Tibial nerve (tissue), 3 donors: ENCODE measurements around a stretch of chr17.

GRCh38 chr17:185656-186202 lies 4.3 kb upstream of the DOC2B start:
- PRO-cap, result no peak
- RAMPAGE, long total RNA, 3 experiments, result no peak in any of the 3 experiments

DNA sequence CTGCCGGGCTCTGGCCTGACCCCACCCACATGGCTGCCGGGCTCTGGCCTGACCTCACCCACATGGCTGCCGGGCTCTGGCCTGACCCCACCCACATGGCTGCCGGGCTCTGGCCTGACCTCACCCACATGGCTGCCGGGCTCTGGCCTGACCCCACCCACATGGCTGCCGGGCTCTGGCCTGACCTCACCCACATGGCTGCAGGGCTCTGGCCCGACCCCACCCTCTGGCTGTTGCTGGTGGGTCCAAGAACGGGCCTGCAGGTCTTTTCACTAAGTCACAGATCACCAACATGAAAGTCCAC lies 34.6 kb upstream of the DOC2B start:
- PRO-cap, result no peak
- RAMPAGE, long total RNA, 3 experiments, result no peak in any of the 3 experiments

- PRO-cap, result no peak
- RAMPAGE, long total RNA, 3 experiments, result no peak in any of the 3 experiments
These were observed 47.7 kb upstream of the DOC2B start for GRCh38 chr17:229040-229725.

DNA sequence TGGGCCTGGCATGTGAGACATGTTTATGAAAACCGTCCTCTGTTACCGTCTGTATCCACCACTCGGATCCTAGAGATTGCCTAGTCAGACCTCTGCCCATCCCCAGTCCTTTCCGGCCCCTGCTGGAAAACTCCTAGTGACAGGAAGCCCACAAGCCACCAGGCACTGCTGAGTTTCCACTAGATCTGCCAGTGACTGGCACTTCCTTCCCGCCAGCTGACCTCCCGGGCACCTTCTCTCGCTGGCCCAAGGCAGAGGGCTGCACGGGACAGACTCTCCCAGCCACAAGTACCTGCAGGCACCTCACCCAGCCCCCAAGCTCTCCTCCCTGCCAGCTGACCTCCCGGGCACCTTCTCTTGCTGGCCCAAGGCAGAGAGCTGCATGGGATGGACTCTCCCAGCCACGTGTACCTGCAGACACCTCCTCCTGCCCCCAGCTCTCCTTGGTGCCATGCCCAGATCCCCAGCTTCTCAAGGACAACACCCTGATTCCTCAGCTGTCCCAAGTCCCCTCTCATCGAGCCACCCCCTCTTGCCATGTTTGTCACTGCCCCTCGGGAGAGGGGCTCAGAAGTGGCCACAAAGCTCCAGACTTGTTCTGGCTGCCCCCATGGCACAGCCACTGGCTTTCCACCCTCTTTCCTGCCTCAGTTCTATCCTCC lies 66.4 kb upstream of the DOC2B start:
- PRO-cap, result no peak
- RAMPAGE, long total RNA, 3 experiments, result start-site peak on the minus strand in 1 of 3 experiments, centred at position 272 of the sequence, 14 reads per replicate

DNA sequence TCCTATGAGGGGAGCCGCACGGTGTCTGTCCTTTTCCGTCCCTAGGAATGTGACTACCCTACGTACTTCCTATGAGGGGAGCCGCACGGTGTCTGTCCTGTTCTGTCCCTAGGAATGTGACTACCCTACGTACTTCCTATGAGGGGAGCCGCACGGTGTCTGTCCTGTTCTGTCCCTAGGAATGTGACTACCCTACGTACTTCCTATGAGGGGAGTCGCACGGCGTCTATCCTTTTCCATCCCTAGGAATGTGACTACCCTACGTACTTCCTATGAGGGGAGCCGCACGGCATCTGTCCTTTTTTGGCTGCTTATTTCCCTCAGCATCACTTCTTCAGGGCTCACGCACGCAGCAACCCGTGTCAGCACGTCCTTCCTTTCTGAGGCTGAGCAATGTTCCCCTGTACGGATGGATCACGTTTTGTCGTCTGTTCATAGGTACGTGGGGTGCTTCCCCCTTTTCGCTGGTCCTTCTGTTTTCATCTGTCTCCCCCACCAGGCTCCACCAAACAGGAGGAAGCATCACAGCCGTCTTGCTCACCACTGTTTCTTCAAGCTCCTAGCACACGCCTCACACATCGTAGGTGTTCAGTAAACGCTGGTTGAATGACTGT lies 76.4 kb upstream of the DOC2B start:
- PRO-cap, result no peak
- RAMPAGE, long total RNA, 3 experiments, result no peak in any of the 3 experiments

- PRO-cap, result no peak
- RAMPAGE, long total RNA, 3 experiments, result no peak in any of the 3 experiments
These were observed 50.6 kb downstream of the RPH3AL start for GRCh38 chr17:301608-302740.

DNA sequence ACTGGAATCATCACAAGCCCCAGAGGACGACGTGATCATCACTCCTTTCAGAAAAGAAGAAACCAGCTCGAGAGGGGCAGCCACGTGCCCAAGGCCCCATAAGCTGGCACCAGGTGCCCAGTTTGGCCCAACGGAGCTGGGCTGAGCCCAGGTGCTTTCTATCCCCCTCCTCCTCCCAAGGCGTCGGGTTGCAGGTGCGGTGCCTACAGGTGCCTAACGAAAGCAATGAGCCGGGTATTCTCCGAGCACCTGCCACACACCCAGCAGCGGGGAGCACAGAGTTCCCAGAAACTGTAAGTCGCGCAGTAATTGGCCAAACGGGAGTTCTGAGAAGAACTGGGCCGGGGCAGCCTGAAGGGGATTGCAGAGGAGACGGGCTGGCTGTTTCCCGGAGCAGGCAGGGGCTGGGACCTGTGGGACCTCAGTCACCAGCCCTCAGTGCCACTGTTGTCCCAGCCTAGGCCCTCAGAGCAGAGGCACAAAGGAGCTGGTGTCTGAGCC lies 13.0 kb downstream of the RPH3AL start:
- PRO-cap, result no peak
- RAMPAGE, long total RNA, 3 experiments, result no peak in any of the 3 experiments

GRCh38 chr17:342995-343609 lies 9.5 kb downstream of the RPH3AL start:
- PRO-cap, result no peak
- RAMPAGE, long total RNA, 3 experiments, result no peak in any of the 3 experiments

GRCh38 chr17:344010-344876 lies 8.4 kb downstream of the RPH3AL start:
- PRO-cap, result no peak
- RAMPAGE, long total RNA, 3 experiments, result no peak in any of the 3 experiments

- PRO-cap, result no peak
- RAMPAGE, long total RNA, 3 experiments, result no peak in any of the 3 experiments
These were observed 24.8 kb upstream of the C17orf97 start for GRCh38 chr17:385258-385717.

GRCh38 chr17:393505-394159 lies 16.5 kb upstream of the C17orf97 start:
- PRO-cap, result no peak
- RAMPAGE, long total RNA, 3 experiments, result no peak in any of the 3 experiments

DNA sequence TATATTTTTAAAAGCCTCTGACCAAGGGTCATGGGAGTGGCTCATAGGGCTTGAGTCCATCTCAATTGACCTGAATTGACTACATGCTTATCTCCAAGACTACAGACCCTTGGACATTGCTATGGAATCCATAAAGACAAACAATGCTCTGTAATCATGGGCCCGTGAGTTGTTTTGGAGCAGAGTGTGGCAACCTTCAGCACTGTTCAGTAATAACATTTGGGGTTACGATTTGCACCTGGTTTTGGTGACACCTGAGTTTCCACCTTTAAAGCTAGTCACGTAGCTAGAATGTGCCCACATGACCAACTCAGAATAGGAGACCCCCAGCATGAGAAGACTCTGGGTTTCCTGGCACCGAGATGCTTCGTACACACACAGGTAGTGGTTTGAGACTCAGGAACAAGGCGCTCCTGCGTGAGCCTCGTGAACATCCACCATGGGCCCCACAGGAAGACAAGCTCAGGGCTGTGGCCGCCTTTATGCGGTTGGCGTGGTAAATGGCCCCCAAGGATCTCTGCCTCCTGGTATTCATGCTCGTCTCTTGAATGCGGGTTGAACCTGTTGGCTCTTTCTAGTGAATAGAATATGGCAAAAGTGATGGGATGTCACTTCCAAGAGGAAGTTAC lies 9.1 kb downstream of the C17orf97 start:
- PRO-cap, result no peak
- RAMPAGE, long total RNA, 3 experiments, result no peak in any of the 3 experiments

DNA sequence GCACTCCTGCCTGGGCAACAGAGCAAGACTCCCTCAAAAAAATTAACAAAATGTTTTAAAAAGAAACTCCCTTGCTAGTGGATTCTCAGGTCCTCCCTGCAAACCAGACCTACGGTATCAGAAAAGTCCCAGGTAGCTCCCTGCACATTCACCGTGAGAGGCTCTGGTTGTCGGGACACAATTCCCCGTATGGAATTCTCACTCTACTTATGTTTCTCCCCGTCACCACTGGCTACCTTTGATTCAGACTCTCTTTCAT lies 13.0 kb downstream of the C17orf97 start:
- PRO-cap, result no peak
- RAMPAGE, long total RNA, 3 experiments, result no peak in any of the 3 experiments

- PRO-cap, result no peak
- RAMPAGE, long total RNA, 3 experiments, result no peak in any of the 3 experiments
These were observed 125.2 kb downstream of the C17orf97 start for GRCh38 chr17:535157-535868.

DNA sequence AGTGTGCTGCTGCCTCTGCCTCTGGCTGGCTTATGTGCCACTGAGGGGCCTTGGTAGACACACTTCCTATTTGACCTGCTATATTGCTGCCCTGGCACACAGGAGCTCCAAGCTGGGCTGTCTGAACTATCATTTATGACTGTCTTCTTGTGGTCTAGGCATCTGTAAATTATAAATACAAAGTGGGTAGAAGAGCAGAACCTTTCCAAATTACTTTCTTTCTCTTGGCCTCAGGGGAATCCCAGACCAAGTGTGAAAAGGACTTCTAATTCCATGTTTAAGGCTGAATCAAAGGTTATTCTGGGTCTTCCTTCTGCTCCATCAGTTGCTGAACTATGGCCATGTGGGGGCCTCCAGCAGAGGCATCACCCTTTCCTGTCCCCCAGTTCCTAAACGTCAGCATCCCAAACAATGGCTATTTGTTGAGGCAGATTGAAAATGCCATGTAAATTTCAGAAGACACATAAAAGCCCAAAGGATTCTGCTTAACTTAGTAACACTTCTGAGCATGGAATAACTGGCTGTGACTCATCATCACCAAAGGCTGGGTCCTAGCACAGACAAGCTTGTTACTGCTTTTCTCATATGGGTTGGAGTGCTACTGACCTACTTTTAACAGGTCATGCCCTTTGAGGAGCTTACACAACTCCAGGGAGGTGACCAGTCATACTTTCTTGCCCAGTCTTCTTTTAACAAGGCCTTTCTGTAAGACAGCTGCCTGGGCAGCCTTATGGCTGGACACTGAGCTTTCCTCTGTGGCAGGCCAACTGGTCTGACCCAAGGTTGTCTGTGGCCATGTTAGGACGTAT lies 149.6 kb downstream of the C17orf97 start:
- PRO-cap, result no peak
- RAMPAGE, long total RNA, 3 experiments, result no peak in any of the 3 experiments

GRCh38 chr17:726049-726636 lies 6.3 kb upstream of the TLCD3A start:
- PRO-cap, result no peak
- RAMPAGE, long total RNA, 3 experiments, result no peak in any of the 3 experiments

DNA sequence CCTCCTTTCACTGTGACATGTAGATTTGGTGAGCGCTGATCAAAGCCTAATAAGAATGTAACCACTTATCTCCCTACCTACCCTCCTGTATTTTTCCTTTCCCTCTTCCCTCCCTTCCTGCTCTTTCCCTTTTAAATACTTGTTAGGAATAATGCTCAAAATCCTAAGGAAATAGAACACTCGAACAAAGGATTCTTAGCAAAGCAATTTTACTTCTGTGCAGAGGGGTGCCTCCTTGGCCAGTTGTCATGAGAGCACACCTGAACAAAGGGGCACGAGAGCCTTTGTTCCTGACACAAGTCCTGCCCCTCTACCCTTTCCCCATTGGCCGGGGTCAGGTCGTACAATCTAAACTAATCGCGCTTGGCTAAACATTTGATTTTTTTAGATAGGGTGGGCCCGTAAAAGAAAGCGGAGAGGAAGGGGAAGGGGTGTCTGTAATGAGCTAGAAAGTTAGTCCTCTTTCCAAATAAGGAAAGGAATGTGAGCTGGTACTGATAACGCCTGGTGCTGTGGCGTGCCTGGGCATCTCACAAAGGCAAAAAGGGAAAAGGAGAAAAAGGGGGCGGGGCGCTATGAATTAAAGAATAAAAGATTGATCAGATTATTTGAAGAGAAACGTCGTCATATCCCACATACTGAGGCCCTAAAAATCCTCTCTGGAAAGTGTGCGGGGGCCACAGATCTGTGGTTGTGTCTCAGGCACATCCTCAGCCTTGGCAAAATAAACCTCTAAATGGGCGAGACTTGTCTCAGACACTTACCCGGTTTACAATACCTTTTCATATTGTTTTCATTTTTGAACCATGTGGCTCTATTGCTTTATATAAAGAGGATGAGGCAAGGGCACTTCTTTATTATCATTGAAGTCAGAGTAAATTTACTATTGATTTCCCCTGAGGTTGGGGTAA lies 4.1 kb upstream of the GEMIN4 start:
- PRO-cap, result no peak
- RAMPAGE, long total RNA, 3 experiments, result no peak in any of the 3 experiments

DNA sequence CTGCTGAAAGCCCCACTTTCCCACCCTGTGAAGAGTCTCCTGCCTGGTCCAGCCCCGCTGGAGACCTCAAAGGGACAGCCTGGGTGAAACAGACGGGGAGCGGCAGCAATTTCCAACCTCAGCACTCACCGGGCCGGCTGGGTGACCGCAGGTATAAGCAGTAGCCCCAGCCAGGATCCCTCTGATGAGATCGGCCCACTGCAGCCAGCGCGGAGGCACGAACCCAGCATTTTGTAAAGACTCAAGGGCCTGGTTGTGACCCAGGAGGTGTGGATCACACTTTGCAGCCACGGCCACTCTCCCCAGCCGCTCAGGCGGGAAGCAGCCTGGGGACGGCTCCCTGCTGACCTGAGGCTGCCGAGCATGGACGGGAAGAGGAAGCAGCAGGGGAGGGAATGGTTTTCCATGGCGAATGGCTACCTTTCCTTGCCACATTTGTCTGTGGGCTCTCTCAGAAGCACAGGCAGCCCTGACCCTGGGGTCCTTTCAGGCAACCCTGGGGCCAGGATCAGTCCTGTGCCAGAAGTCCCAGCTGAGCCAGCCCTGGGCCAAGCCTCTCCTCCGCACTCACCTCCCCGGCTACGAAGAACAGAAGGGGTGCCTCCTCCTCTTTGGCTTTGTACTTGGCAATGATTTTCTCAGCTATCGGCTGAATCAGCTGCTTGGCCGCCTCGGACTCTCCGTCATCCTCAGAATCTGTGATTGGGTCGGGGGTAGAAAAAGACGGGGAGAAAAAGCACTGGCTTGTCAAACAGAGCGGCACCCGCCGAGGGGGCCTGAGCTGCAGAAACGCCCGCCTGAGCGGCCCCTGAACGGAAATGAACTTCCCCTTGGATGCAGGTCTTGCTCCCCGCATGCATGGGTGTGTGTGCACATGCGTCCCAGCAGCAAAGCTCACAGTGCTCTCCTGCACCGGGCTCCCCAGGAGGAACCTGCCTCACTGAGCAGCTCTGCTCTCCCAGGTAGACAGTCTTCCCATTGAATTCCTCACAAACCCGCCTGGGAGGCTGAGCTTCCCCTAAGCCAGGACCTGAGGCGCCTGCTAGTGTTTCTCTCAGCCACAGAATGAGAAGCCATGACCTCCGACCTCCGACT lies 21.3 kb downstream of the MRM3 start:
- PRO-cap, result no peak
- RAMPAGE, long total RNA, 3 experiments, result no peak in any of the 3 experiments

- PRO-cap, result no peak
- RAMPAGE, long total RNA, 3 experiments, result no peak in any of the 3 experiments
These were observed 52.0 kb downstream of the NXN start for GRCh38 chr17:927335-928196.

DNA sequence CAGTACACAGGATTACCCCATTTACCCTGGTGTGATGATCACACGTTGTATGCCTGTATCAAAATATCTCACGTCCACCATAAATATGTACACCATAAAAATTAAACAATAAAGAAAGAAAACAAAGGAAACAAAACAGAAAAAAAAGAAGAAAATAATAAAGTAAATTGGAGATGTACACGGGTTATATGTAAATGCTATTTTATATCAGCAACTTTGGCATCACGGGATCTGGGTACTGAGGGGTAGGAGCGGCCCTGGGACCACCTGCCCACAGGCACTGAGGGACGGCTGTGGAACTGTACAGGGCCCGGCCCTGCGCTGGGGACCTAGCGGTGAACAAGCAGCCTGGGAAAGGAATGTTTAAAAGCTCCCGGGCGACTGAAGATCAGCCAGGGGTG lies 31.4 kb downstream of the NXN start:
- PRO-cap, result no peak
- RAMPAGE, long total RNA, 3 experiments, result no peak in any of the 3 experiments